Subcutaneous preadipocyte (primary cell): ENCODE measurements around the gene SNAP47.

- CAGE, long polyA plus RNA: no peak
Observed at GRCh38 chr1:227315739-227316842, 2.2 kb downstream of the CDC42BPA start.

DNA sequence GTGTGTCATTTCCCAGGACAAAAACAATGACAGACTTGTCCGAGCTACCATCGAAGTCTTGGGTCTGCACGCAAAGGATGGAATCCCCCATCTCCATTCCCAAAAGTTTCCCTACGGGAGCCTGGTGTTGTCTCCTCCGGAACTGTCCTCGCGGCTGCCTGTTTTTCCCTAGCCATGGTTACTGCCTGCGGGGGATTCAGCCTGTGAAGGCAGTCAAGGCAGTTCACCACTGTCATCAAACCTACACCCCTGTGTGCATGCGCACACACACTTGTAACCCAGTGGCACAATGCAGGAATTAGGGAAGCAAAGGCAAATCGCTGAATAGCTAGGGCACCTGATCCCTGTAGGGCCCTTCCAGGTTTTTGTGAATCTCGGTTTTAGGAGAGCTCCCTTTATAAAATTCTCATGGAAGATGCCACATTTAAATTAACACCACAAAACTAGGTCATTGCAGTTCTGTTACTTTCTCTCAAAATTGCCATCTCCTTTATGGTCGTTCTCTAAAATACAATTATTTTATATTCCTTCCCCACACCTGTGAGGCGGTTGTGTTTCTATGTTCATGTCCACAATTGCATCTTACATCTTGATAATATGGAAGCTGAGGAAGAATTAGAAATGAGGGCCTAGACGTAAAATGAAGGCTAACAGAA, 934 bp upstream of the CDC42BPA start:
- CAGE, long polyA plus RNA: no peak

DNA sequence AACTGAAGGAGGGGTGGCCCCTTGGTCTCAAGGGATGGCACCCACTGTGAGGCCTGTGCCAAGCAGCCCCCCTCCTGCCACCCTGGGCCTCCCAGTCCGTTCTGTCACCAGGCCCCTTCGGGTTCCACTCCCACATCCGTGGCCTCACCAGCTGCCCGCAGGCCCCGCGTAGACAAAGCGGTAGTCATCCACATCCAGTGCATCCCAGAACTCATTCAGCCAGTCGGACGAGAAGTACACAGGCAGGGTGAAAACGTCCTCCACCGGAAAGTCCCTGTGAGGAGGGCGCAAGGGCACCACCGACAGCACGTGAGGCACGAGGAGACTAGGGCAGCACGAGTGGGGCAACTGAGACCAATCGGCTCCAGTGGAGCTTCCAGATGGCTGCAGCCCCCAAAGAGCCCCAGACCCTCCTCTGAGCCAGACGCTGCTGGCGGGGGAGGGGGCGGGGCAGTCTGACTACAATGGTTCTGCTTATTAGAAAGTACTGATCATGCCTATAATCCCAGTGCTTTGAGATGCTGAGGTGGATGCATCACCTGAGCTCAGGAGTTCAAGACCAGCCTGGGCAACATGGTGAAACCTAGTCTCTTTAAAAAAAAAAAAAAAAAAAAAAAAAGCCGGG, 1.2 kb downstream of the JMJD4 start:
- CAGE, long polyA plus RNA: no peak

DNA sequence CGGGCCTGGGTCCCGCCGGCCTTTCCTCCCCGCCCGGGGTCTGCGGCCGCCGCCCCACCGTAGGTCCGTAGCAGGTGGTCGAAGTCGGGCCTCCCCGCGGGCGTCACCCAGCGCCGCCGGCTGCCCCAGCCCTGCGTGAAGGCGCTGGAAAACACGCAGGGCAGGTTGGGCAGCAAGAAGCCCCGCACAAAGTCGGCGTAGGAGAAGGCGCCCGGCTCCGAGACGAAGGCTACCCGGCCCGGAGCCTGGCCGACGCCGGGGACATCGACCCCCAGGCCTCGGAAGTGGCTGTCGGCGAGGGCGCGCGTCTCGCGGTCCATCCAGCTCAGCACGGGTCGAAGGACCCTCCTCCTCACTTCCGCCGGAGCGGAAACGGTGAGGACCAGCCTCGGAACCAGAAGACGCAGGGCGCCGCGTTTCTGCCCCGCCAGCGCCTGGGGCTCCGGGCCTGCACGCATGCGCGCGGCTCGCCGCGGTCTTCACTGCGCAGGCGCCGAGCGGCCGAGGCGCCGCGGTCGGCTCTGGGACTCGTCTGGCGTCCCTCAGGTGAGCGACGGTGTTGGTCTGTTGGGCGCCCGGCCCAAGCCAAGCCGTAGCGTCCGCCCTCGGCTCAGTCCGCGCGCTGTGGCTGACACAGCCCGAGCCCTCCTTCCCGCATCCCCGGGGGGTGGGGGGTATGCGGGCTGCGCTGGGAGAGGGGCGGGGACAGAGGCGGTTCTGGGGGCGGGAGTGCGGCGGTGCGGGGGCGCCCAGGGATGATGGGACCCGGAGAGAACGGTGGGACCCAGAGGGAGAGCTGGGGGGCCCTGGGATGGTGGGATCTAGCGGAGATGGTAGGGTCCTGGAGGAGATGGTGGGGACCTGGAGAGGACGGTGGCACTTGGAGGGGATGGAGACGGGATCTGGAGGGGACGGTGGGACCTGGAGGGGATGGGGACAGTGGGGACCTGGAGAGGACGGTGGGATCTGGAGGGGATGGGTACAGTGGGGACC, at the start of gene SNAP47:
Gene SNAP47, plus strand, starts transcription at position 482 of the 993 bp plus-strand sequence.
- CAGE, long polyA plus RNA: start-site peak on the minus strand centred at position 308 of the sequence, 45 bp wide, 73 and 42 reads in 2 replicates

DNA sequence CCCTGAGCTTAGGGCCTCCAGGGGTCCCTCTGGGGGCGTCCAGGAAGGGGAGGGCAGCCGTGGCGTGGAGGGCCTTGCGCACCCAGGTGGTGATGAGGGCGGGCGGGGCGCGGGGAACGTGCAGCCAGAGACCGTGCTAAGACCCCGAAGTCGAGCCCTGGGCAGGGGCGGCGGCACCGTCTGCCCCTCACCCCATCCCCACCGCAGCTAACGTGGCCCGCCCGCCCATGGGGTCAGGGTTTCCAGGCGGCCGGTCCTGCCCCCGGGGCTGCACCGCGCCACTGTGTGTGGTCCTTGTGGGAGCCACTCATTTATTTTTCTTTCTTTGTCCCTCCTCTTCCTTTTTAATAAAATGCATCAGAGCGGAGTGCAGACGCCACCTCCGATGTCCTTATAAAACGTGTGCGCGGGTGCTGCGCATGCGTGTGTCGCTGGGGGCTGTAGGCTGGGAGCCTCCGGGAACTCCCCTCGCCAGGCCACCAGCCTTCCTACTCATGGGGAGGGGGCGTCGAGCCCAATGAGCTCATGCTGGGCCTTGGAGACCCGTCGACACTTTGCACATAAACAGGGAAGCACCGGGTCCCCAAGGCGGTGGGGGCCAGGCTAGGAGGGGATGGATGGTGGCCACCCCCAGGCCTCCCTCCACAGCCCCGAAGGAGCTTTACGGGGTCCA, 60.0 kb downstream of the WNT9A start:
- CAGE, long polyA plus RNA: no peak

DNA sequence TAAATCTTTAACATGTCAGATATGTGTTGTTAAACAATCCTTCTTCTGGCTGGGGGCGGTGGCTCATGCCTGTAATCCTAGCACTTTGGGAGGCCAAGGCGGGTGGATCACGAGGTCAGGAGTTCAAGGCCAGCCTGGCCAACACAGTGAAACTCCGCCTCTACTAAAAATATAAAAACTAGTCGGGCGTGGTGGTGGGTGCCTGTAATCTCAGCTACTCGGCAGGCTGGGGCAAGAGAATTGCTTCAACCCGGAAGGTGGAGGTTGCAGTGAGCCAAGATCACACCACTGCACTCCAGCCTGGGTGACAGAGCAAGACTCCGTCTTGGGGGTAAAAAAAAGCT, 37.7 kb downstream of the WNT9A start:
- CAGE, long polyA plus RNA: no peak

GRCh38 chr1:227913947-227914344, 33.8 kb downstream of the WNT9A start:
- CAGE, long polyA plus RNA: no peak

DNA sequence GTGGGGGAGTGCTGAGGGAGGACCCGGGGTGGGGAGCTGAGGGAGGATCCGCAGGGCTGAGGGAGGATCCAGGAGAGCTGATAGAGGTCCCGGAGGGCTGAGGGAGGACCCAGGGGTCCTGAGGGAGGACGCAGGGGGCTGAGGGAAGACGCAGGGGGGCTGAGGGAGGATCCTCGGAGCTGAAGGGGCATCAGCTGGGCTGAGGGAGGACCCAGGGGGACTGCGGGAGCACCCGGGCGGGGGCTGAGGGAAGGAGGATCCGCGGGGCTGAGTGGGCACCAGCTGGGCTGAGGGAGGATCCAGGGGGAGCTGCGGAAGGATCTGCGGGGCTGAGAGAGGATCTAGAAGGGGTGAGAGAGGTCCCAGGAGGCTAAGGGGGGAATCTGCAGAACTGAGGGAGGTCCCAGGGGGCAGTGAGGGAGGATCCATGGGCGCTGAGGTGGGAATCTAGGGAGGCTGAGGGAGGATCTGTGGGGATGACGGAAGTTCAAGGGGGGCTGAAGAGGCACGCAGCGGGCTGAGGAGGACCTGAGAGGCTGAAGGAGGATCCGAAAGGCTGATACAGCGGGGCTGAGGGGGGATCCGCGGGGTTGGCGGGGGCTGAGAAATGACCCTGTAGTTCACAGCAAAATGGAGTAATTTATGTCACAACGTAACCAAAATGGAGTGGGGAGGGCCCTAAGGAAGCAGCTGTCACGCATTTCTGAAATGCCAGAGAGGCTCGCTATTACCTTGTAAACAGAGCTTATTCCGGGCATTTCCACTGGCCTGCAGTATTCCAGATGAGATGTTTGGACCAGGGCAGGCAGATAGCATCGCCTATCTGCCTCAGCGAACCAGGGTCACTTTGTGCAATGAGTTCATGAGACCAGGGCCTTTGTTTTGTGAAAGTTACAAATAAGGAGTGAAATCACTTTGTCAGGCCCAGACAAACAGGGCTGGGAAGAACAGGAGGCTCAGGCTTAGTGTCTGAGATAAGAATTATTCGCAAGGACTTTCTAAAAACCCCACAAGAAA, 787 bp upstream of the MRPL55 start:
- CAGE, long polyA plus RNA: no peak

- CAGE, long polyA plus RNA: no peak
Observed at GRCh38 chr1:228428975-228429174, 3.7 kb upstream of the H3-4 start.

DNA sequence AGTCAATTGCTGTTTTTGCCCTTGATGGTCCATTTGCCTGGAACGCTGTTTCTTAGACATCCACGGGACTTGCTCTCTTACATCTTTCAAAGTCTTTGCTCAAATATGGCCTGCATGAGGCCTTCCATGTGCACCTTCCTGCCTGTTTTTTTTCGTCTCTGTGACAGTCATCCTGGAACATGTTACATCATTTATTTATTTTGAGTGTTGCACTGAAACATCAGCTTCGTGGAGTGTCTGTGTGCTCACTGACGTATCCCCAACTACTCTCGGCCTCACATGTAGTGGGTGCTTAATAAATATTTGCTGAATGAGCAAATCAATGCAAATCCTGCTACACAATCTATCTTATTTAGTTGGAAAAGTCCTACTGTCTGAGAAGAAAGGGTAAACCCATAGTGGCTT, 11.4 kb upstream of the RHOU start:
- CAGE, long polyA plus RNA: no peak

DNA sequence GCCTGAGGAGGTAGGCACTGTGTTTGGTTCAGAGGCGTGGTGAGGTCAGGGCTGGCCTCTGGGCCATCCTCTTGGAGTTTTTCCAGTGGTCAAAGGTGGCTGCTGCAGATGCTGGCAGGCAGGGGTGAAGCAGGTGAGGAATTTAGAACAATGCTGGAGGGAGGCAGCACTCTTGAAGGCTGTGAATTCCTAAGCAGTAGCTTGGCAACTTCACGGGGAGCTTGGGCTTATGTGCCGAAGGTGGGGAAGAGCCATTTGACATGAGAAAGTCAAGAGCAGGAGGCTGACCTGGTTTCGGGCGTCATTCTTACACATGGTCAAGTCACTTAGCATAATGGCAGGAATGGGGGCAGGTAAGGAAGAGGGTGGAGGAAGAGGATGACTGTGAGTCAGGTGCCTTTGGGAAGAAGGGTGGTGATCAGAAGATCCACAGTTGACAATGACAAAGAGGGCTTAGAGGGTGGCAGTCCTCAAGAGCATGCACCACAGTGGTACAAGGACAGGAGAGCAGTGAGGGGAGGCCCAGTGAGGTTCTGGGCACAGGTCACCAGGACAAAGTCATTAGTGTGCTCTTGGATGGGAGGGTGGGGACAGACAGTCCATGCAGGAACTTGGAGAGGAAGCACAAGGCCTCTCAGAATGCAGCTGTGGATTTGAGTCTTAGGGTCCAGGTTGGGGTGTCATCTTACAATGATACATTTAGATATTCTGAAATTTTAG, 74.9 kb downstream of the RHOU start:
- CAGE, long polyA plus RNA: no peak

- CAGE, long polyA plus RNA: no peak
Observed at GRCh38 chr1:228826949-228827428, 91.7 kb downstream of the RHOU start.

- CAGE, long polyA plus RNA: no peak
Observed at GRCh38 chr1:229058529-229059283, 212.2 kb upstream of the RAB4A start.

DNA sequence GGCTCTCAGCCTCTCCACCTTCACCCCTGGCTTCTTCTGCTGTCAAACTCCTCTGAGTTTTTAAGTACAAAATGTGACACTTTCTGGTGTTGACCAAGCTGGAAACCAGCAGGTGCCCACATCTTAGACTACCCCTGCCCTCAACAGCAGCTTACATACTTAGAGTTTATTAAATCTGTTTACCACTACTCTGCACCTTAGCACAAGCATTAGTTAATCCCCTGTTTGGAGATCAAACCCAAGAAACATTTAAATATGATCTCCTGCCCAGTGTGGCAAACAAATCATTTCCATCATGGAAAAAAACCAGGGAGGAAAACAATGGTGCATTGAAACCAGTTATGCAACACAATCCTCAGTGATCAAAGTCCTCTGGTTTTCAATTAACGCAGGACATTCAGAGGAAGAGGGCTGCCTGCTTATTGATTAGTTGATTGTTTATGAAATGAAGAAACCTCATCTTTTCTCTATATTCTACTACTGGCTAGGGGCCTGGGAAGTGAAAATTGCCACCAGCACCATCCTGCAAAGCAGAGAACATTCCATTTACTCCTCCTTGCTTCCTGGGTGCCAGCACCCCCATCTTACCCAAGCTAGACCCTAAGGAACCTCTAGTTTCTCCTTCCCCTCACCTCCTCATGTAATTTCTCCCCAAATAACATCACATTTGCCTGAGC, 139.4 kb upstream of the RAB4A start:
- CAGE, long polyA plus RNA: no peak

- CAGE, long polyA plus RNA: no peak
Observed at GRCh38 chr1:229227494-229227992, 43.4 kb upstream of the RAB4A start.

DNA sequence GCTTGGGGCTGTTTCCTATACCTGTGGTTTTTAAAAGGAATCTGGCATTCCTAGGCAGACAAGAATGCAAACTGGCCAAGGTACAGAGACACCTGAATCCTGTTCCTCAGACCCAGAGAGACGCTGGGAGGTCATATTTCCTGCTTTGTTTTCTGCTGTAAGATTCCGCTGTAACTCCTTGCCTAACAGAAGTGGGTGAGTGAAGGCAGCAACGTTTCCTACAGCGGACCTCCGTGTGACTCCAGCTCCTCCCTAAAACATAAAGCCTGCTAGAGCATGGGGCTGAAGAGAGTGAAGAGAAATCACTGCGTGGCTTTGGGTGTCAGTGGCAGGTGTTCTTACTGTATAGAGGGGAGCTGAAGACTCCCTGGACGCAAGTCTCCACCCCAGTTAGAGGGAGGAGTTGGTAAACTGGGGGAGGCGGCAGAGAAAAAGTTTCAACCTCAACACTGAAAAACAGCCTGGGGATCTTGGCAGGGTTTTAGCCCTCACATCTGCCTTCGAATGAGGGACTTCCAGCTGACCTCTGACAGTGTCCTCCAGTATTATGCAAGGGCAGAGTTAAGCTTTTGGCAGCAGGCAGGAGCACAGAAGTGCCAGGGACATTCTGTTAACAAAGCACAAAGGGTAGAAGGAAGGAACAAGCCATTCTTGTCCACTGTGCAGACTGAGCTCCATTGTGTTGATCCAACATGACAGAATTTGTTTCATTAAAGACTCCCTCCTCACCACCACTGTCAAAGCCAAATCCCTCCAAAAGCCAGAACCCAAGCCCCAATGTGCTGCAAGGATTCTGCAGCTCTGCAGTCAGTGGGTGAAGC, 41.3 kb upstream of the RAB4A start:
- CAGE, long polyA plus RNA: no peak

DNA sequence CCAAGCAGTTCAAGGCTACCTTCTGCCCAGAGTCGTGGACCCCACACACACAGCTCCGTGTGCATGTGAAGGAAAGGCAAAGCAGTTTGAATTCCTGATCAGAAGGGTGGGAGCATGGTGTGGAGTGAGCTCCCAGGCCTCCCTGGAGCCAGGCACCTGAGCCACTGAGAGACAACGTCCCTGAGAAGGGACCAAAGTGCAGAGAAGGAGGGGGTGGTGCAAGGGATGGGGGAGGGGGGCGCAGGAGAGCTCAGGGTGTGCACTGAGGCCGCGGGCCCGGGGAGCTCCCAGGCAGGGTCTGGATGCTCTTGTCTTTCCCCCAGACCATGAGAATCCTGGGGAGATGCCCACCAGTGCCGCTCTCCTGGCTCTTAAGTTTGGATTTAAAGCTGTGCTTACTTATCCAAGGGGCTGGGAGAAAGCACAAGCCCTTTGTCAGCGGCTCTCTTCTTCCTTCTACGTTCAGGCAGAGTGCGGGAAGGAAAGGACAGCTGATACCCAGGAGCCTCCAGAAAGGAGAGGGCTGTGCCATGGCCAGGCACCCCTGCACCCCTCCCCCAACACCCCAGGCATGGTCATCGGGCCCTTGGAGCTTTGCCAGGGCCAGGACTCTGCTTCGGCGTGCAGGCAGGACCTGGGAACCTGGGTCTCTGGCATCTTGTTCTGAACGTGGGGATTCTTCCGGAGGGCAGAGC, 24.1 kb downstream of the ACTA1 start:
- CAGE, long polyA plus RNA: no peak

- CAGE, long polyA plus RNA: no peak
Observed at GRCh38 chr1:229559521-229559944, 1.0 kb upstream of the ABCB10 start.

DNA sequence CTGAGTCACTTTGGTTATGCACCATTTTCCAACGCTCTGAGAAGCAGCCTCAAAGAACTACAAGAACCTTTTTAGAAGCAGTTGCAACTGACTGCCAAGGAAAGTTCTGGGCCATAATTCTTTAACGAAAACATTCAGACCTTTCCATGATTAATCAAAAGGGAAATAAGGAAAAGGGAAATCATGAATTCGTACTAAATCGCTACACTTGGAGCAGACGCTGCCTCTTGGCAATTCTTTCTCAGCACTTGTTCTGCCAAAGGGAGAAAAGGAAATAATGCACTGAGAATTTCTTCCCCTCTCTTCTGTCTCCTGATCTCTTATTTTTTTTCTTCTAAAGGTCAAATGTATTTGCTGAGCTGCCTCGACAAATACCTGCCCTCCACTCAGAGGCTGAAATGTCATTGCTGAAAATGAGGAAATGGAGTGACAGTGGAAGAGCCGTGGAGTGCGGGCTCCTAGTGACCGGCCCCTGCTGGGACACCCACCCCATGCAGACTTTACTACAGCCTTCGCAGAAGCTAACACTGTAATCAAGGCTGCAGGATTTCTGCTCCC, 67.9 kb upstream of the GALNT2 start:
- CAGE, long polyA plus RNA: no peak

GRCh38 chr1:230068163-230069453, 1.6 kb downstream of the GALNT2 start:
- CAGE, long polyA plus RNA: no peak